Retinal pigment epithelial cell (primary cell): Measurements from ENCODE around the gene ARHGAP12.

DNA sequence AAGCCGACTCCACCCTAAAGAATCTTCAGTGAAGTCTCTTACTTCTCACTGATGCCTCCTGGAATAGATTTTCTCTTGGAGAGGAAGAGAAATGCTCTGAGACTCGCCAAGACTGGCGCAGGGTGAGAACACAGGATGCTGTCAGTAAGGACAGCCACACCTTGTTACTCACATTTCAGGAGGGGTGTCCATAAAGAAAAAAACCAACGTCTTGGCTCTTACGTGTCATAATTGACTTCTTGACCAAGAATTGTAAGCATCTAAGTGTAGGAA lies 43.7 kb upstream of the ZNF438 start:
- RRBS: no CpG with 5 or more reads among the region's 5 CpGs

- RRBS: no CpG with 5 or more reads among the region's 4 CpGs
Observed at GRCh38 chr10:31134897-31135114, 103.1 kb upstream of the ZNF438 start.

DNA sequence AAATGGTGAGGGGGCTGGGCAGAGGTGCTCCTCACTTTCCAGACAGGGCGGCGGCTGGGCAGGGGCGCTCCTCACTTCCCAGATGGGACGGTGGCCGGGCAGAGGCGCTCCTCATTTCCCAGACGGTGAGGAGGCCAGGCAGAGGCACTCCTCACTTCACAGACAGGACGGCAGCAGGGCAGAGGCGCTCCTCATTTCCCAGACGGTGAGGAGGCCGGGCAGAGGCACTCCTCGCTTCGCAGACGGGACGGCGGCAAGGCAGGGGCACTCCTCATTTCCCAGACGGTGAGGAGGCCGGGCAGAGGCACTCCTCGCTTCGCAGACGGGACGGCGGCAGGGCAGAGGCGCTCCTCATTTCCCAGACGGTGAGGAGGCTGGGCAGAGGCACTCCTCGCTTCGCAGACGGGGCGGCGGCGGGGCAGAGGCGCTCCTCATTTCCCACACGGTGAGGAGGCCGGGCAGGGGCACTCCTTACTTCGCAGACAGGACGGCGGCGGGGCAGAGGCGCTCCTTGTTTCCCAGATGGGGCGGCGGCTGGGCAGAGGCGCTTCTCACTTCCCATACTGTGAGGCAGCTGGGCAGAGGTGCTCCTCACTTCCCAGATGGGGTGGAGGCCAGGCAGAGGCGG lies 42.7 kb downstream of the ZEB1 start:
- RRBS: no CpG with 5 or more reads among the region's 43 CpGs

DNA sequence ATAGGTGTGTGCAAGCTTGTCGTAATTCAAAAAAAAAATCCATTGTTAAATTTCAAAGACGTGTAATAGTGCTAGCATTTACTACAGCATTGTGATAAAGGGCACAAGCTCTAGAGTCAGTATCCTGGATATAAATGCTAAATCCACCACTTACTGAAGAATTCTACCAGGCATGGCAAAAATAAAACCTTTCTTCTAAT lies 108.0 kb downstream of the ZEB1 start:
- RRBS: no CpG with 5 or more reads among the region's 2 CpGs

DNA sequence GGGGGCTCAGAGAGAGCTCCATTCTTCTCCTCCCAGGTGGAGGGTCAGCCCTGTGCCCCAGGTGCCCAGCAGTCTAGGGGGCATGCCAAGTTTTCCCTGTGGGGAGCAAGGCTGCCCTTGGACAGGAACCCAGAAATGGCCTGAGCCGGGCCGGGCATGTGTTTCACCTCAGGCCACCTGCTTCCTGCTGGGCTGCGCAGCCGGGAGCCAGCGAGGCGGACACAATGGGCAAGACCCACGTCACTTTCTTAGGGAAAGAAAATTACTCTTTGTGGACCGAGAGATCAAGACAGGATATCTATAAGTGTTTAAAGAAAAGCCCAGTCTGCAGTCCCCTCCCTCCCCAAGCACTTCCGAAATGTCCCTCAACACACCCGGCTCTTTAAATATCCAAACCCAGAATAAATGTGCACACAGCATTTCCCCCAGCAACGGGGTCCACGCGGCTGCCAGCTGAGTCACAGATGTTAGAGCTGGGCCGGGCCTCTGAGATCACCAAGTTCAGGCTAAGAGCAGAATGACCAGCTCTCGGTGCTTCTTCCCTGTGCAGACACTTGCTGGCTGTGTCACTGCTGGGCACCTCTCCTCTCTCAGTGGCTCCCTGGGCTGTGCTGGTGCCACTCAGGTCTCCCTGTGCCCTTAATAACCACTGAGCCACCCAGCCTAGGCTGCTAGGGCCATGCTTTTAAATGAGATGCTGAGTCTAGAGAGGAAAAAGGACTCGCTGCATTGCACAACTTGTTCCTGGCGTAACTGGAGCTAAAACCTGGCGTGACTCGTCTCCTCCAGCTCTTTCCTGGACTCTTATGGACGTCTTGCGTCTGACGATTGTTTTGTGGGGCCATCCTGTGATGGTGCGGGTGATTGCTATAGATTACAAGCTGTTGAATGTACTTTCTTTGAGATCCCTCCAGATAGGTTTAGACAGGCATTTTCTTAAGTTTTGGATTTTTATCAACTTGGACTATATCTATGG lies 230.8 kb downstream of the ARHGAP12 start:
- RRBS: 43% methylated on average over 5 of the region's 23 CpGs

DNA sequence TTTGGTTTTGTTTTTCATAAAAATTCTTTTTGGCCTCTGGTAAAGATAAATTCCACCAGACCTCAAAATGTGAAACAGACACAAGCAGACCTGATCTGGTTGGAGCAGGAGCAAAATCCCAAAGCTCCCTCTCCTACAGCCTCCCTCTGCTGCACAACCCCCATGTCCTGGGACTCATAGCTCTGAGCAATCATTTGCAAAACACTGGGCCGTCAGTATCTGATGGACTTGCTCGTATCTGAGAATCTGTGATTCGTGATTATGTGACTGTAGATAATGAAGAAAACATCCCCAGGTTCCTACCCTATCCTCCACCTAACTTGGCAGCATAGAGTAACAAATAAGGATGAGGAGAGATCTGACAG lies 230.1 kb downstream of the ARHGAP12 start:
- RRBS: no CpG with 5 or more reads among the region's 3 CpGs

DNA sequence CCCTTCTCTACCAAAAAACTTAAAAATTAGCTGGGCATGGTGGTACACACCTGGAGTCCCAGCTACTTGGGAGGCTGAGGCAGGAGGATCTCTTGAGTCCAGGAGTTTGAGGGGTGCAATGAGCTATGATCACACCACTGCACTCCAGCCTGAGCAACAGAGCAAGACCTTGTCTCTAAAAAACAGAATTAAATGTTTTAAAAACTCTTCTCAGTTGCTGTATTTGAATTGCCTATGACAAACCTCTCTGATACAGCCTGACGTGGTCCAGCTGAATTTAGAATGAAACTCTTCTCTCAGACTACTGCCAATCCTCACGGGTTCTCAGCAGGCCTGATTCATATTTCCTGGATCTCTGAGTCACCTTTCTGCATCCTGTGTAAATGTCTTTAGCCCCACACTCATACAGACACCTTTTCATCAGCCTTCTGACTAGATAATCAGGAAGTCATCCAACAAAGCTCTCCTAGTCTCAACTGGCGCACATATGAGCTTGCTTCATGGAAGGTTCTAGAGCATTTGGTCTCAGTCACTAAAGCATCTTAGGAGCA lies 183.1 kb downstream of the ARHGAP12 start:
- RRBS: no CpG with 5 or more reads among the region's 3 CpGs

DNA sequence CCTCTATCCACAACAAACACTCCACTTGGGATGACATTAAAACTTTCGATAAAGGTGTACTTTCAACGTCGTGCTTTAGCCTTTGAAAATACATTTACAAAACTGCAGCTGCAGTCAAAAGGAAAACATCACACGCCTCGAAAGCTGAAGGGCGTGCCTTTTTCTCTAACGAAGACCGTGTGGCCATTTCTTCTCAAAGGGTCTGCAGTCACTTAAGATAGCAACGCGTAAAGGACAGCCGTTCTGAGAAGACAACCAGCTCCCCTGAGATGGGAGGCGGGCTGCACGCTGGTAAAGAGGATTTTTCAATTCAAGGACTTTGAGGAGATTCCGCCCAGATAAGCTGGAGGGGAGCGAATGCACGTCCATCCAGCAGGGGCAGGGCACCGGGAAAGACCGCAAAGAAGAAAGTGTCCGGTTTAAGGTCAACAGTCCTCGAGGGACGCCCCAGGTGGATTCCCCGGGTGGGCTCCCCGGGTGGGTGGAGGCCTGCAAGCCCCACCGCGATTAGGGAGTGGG lies 952 bp downstream of the ARHGAP12 start:
- RRBS: 1% methylated on average over 6 of the region's 25 CpGs

- RRBS: under 1% methylated on average over 48 of the region's 113 CpGs
Observed at GRCh38 chr10:31928139-31929000, at the start of gene ARHGAP12. Gene ARHGAP12, minus strand, starts transcription at chr10:31928831.

DNA sequence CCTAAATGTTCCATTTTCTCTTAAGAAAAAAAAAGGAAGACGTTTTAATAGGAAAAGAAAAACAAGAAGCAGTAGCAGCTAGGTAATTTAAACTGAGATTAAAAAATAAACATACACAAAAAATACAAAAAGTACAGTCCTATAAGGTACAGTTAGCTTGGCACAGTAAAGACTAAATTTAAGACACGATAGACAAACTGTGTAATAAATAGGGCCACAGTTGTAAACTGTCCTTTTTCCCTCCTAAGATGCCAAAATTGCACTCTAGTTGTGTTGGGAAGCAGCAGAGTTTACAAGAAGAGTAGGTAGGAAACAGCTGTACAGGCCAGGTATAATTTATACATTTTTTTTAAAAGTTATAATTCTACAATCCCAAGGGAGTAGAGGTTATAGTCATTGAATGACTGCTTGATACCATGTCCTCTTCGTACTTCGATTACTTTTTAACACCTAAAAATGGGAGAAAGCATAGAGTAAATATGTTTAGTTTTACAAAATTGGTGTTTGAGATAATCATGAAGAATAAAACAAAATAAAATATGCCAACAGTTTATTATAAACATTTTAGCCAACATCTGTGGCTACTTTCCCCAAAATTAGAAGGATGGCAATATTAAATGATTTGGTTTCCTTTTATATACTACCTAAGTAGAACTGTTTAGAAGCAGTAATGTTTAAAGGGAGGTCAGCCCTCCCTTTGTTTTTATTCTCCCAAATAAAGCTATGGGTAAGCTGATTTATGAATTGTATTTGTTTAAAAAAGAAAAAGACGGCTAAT lies 45.0 kb downstream of the KIF5B start:
- RRBS: no CpG with 5 or more reads among the region's 5 CpGs

GRCh38 chr10:32021985-32022431 lies 34.2 kb downstream of the KIF5B start:
- RRBS: no CpG with 5 or more reads among the region's 3 CpGs

DNA sequence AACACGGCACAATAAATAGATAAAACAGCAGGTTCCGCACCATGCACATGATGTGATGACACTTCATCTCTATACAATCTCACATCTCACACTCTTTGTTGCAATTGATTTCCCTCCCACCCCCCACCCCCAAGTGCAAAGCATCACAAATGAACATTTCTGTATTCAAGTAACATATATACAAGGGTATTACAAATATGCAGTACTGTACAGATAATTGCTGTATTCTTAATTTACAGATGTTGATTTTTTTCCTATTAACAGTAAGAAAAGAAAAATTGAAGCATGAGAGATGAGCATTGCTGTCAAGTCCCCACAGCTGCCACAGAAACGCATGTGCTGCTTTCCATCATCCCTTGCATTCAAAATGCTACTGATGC lies 78.3 kb downstream of the EPC1 start:
- RRBS: no CpG with 5 or more reads among the region's 3 CpGs

DNA sequence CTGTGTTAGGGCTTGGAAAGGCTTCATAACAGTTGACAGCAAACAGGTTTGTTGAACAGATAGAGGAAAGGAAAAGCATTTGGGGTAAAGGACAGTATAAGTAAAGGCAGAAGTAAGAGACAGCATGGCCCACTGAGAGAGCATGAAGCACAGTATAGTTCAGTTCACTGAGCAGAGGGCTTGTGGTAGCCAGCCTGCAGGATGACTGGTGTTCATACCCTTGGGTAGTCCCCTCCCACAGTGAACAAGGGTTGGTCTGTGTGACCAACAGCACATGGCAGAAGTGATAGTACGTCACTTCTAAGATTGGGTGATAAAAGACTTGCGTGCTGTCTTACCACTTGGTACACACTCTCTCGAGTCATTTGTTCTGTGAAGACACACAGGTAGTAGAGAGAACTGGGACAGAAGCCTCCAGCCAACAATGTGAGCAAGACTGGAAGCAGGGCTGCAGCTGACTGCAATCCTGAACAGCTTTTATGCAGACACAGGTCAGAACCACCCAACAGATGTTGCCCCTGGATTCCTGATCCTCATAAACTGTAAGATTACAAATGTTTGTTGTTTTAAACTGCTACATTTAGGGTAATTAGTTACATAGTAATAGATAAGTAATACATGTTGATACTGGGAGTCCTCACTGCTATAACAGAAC lies 14.6 kb downstream of the EPC1 start:
- RRBS: no CpG with 5 or more reads among the region's 3 CpGs

GRCh38 chr10:32364287-32364877 lies 17.4 kb upstream of the EPC1 start:
- RRBS: no CpG with 5 or more reads among the region's 3 CpGs

- RRBS: no CpG with 5 or more reads among the region's 5 CpGs
Observed at GRCh38 chr10:32366064-32366523, 19.1 kb upstream of the EPC1 start.

DNA sequence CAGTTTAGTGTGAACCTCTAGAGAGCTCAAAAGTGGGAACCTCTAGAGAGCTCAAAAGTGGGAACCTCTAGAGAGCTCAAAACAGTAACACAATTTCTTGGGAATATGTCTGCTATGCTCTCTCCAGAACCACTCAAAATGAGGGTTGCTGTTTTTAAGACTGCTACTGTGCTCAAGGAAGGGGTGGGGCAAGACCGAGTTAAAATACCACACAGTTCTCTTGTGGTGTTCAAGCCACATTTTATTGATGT lies 13.3 kb downstream of the CCDC7 start:
- RRBS: no CpG with 5 or more reads among the region's 1 CpG

DNA sequence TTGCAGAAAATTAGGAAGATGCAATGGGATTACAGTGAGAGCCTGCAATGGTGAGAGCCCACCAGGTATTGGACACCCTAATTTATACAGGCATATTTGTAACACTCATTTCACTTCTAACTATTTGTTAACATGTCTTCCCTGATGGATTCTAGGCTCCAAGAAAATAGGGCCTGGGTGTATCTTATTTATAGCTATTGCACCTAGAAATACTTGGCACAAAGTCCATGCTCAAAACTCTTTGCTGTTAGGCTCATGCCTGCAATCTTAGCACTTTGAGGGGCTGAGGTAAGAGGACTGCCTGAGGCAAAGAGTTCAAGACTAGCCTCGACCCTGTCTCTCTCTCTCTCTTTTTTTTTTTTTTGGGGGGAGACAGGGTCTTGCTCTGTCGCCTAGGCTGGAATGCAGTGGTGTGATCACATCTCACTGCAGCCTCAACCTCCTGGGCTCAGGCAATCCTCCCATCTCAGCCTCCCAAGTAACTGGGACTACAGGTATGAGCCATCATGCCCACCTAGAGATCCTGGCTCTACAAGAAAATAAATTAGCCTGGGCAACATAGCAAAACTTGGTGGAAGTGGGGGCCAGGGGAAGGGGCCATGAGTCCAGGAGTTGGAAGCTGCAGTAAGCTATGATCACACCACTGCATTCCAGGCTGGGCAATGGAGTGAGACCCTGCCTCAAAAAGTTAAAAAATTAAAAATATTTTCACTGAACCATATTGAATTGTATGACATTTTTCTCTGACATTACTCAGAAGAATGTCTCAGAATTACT lies 15.5 kb downstream of the ITGB1 start:
- RRBS: no CpG with 5 or more reads among the region's 2 CpGs

DNA sequence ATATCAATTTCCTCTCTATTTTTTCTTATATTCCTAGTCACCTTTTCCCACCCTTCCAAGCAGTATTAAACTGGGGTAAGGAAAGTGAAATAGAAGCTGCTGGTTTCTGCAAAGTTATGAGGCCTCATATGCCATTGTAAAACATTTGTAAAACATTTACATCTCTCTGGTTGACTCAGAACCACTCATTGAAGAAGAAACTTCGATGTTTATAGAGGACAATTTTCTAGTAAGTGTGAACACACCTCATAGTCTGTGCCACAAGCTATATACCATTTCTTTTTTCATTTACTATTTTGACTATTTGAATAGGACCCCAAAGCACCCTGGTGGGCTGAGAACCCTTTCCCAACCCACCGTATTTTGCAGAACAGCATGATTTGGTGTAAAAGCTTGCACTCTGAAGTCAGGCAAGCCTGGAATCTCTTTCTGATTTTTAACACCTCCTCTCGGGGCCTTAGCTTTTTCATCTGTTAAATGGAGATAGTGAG lies 12.9 kb upstream of the ITGB1 start:
- RRBS: no CpG with 5 or more reads among the region's 3 CpGs

- RRBS: 4% methylated on average over 13 of the region's 36 CpGs
Observed at GRCh38 chr10:33005079-33006292, 47.5 kb upstream of the ITGB1 start.